Metanephros (tissue), 2 donors: ENCODE results near the genes ING1 and SOX1.

- RAMPAGE, long total RNA, result no peak
Measured at GRCh38 chr13:110713603-110713927, at the start of gene ING1. Gene ING1, plus strand, starts transcription at chr13:110713700.

DNA sequence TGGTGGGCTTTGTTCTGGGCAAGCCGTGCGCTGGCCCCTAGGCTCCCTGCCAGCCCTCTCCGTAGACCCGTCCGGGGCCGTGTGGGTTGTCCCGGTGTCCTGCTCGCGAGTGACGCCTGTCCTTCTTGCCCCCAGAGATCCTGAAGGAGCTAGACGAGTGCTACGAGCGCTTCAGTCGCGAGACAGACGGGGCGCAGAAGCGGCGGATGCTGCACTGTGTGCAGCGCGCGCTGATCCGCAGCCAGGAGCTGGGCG is 5.5 kb downstream of the ING1 start:
- RAMPAGE, long total RNA, result no peak

- RAMPAGE, long total RNA, result no peak
Measured at GRCh38 chr13:110809844-110810114, 96.3 kb downstream of the ING1 start.

DNA sequence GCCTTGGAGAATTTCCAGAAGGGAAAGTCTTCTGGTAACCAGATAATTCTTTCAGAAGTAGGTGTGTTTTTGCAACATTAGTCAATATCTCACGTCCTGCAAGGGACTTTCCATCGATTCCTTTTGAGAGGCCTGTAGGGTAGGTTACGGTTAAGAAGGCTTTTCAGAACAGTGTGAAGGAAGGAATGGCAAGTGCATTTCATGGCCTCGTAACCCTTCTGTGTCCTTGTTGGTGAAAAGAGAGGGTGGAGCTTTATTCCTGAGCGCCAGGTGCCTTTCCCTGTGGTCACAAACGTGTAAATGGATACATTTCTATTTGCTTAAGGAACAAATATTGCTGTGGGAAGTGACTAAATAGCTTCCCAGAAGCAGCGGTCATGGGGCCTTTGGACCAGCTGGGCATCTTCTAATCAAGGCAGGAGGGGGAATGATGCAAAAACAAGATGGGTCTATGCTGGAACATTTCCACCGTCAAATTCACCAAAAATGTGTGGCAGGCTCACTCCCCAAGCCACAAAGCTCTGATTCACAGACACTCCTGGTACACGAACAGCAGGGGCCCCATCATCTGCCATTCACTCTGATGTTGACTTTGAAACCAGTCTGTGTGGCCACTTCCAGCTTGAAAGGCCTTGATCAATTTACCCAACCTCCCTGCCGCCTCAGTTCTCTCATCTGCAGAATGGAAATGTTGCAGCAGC is 99.2 kb downstream of the ANKRD10 start:
- RAMPAGE, long total RNA, result no peak

GRCh38 chr13:110902885-110903764 is 11.7 kb downstream of the ANKRD10 start:
- RAMPAGE, long total RNA, result no peak

GRCh38 chr13:110908397-110909000 is 6.4 kb downstream of the ANKRD10 start:
- RAMPAGE, long total RNA, result no peak

- RAMPAGE, long total RNA, result no peak
Measured at GRCh38 chr13:111168028-111168693, 53.1 kb downstream of the ARHGEF7 start.

GRCh38 chr13:111278783-111279288 is 41.6 kb upstream of the TEX29 start:
- RAMPAGE, long total RNA, result no peak

- RAMPAGE, long total RNA, result no peak
Measured at GRCh38 chr13:111312641-111312863, 7.9 kb upstream of the TEX29 start.

GRCh38 chr13:111892787-111893604 is 174.0 kb upstream of the SOX1 start:
- RAMPAGE, long total RNA, result no peak

- RAMPAGE, long total RNA, result no peak
Measured at GRCh38 chr13:112066113-112067341, at the start of gene SOX1. Gene SOX1, plus strand, starts transcription at chr13:112067149.

DNA sequence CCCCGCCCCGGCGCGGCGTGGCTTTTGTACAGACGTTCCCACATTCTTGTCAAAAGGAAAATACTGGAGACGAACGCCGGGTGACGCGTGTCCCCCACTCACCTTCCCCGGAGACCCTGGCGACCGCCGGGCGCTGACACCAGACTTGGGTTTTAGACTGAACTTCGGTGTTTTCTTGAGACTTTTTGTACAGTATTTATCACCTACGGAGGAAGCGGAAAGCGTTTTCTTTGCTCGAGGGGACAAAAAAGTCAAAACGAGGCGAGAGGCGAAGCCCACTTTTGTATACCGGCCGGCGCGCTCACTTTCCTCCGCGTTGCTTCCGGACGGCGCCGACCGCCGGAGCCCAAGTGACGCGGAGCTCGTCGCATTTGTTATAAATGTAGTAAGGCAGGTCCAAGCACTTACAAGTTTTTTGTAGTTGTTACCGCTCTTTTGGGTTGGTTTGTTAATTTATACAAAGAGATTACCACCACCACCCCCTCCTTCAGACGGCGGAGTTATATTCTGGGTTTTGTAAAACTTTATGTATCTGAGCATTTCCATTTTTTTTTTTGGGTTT is 2.0 kb downstream of the SOX1 start:
- RAMPAGE, long total RNA, result no peak

- RAMPAGE, long total RNA, result no peak
Measured at GRCh38 chr13:112072308-112072991, 5.5 kb downstream of the SOX1 start.

GRCh38 chr13:112193620-112194212 is 126.8 kb downstream of the SOX1 start:
- RAMPAGE, long total RNA, result no peak

GRCh38 chr13:112204801-112205388 is 137.9 kb downstream of the SOX1 start:
- RAMPAGE, long total RNA, result no peak

DNA sequence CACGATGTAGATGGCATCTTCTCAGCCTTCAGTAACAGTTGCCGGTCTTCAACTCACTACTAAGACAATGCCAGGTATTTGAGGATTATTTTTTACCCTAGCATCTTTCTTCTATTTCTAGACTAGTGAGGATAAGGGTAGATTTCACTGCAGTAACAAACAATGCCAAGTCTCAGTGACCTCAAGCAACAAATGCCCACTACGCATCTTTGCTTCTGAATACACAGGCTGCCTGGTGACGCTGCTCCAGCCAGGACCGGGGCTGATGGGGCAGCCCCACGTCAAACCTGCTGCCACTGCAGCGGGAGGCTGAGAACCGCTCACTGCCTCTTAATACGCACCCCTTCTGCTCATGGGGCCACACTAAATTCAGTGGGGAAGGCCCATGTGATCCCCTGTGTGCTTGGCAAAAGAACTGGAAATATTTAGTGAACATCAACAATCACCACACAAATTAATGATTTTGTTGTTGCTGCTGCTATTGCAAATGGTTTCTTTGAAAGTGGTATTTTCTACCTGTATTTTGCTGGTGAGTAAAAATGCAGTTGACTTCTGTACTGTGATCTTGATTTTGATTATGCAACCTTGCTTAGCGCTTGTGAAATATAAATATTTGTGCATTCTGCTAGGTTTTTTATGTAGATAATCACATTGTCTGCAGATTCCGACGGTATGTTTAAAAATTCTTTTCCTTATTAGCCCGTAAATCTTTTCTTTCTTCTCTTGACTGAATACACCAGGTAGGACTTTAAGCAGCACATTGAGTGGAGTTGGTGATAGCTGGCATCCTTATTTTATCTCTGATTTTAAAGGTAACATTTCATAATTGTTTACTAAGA is 139.5 kb upstream of the SPACA7 start:
- RAMPAGE, long total RNA, result no peak

- RAMPAGE, long total RNA, result no peak
Measured at GRCh38 chr13:112249266-112249793, 126.8 kb upstream of the SPACA7 start.

GRCh38 chr13:112528705-112529453 is 59.1 kb downstream of the TUBGCP3 start:
- RAMPAGE, long total RNA, result no peak

- RAMPAGE, long total RNA, result no peak
Measured at GRCh38 chr13:112559036-112559491, 28.9 kb downstream of the TUBGCP3 start.

DNA sequence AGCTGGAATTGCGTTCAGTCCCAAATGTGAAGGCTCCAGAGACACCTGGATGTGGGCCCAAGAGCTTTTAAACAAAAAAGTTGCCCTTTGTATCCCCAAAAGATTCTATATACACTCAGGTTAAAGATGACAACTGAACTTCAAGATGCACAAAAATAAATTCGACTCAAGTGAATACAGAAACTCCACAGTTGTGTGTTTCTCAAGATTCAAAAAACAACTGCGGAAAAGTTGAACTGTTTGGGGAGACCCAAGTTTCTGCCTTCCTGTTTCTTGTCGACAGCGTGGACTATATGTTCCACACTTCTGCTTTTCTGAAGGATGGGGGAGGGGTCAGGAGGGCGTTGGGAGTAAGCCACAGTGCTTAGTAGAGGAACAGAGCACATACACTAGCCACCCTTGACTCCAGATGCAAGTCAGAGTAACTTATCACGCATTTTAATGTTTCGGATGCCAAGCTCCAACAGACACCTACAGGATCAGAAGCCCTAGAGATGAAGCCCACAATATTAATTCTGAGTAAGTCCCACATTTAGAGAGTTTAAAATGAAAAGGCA is 4.4 kb downstream of the TUBGCP3 start:
- RAMPAGE, long total RNA, result no peak